ENCODE data around the genes RBM45, UBE2E3 and CERKL.

GRCh38 chr2:176891854-176892516 lies 320.6 kb upstream of the HNRNPA3 start:
- PRO-cap = no peak

DNA sequence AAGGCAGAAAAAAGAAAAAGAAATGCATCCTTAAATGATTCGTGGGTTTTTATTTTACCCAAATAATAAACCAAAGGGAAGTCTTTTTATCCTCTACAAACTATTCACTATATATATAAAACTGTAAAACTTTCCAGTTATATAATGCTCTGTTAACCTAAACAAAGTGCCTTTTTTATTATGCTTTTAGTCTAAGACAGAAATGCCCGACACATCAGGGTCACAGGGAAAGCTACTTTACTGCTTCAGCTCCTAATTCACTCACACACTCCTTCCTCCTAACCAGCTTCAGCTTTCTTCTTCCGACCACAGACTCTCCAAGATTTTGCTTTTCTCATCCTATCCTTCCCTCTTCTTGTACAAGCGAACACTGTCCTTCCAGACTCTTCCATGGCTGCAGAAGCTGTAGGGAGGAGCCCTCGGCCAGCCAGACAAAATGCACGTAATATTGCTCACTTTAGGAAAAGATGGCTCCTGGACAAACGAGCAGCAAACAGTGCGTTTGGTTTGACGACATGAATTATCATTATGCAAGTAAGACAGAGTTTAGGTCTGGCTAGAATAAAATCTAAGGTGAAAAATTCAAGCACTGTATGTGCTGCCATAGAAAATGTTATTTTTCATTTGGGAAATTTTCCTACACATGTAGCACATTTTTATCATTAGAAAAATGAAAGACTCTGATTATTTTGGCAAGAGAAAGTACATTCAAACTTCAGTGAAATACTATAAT lies 47.5 kb upstream of the HNRNPA3 start:
- PRO-cap = bidirectional peak, plus-strand start at position 460 of the sequence, minus-strand start at position 327 of the sequence

DNA sequence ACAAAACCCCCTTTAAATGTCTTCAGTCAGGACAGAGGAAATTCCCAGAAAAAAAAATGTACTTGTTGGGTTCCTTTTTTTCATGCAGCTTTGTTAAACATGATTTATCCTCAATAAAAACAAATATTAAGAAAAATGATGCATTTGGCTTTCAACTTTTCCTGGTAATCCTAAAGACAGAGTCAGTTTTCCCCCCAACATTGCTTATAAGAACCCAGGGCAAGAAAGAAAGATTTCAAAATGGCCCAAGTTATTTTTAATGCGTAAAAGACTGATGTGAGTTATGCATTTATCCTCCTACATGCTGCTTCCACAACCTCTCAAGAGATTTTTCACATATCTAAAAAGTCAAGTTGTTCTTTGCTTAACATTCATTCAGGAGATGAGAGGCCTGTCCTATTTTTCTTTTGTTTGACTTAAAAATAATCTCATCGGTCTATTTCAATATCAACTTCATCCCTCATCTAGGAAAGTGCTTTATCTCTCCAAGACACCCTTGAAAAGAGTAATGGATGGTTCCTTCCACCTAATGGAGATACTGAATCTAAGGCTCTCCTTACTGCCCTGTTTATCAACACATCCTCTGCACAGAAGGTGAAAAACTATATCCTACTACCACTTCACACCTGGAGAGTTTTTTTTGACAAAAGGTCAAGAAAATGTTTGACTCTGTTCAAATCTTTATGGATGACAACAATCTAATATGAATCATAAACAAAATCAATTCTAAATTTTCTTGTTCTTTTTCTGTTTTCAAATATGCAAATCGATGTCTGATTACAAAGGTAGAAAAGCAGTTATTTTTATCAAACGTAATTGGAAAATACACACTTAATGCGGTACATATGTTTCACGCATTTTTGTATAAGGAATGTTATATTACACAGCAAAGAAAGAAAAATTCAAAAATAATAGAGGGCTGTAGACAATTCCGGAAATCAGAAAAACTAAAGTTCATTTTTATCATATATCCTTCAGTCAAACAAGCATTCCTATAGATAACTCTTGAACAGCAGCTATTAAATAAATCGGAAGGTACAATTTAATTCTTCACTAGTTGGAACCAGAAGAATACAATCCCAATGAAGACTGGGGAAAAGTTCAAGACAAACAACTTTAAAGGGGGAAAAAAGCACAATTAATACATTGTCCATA lies 2.3 kb downstream of the NFE2L2 start:
- PRO-cap = no peak

DNA sequence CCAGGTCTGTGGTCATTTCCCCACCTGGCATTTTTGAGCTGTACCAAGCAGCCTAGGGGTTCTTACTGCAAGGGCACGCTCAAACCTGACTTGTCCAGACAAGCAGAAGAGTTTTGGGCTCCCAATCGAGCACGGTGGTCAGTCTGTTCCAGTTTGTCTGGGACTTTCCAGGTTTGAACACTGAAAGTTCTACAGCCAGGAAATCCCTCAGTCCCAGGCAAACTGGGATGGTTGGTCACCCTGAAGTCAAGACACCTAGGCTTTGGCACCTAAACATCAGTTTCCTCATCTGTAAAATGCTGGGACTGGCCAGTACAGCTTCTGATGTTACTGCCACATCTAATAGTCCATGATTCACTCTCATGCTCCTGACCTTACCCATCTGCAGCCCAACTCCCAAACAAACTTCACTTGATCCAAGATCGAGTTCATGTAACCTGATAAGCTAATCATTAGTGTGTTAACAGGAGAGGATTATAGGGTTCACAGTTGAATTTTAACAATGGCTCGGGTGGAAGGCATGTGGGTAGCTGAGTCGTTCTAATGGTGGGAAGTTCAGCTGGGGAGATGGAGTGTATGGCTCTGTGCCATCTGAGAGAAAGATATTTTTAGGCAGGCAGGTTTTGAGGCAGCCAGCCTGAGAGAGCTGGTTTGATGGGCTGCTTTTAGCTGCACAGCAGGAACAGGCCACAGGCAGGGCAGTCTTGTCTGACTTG lies 17.5 kb upstream of the NFE2L2 start:
- PRO-cap = no peak

GRCh38 chr2:177553289-177553924 lies 811 bp upstream of the TTC30B start:
- PRO-cap = unidirectional peak, minus-strand start at chr2:177553672

GRCh38 chr2:178111976-178112980 lies at the start of gene RBM45:
TSS of gene RBM45 (plus strand) at chr2:178112437.
- PRO-cap = unidirectional peak, plus-strand start at chr2:178112395; unidirectional peak, plus-strand start at chr2:178112464

DNA sequence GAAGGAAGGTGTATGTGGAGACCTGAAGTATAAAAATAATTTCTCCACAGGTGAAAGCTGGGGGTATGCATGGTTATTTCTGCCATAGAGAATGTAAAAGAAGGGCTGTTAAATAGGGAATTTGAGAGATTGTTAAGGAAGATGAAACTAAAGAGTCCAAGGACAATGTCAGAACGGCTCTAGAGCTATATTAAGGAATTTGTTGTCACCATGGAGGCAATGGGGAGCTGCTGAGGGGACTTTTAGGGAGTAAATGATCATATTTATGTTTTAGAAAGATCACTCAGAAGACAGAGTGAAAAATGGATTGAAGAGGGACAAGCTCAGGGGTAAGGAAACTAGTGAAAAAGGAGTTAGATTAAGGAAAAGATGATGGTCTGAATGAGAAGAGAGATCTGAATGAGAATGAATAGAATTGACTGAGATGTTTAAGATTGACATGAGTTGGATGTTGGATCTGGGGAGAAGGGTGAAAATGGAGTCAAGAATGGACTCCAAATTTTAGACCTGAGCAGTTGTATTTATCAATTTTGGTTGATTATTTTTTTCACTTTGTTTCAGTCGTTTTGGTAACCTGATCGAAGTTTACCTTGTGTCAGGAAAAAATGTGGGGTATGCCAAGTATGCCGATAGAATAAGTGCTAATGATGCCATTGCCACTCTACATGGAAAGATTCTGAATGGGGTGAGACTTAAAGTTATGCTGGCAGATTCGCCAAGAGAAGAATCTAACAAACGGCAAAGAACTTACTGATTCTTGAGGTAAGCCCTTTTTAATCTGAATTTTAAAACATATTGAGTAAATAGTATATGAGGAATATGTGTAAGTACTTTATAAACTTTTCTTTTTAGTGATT lies 13.4 kb downstream of the RBM45 start:
- PRO-cap = no peak

GRCh38 chr2:178441176-178441768 lies 9.7 kb downstream of the PRKRA start:
- PRO-cap = no peak

- PRO-cap = no peak
These were observed 10.2 kb downstream of the PLEKHA3 start for GRCh38 chr2:178490374-178490983.

DNA sequence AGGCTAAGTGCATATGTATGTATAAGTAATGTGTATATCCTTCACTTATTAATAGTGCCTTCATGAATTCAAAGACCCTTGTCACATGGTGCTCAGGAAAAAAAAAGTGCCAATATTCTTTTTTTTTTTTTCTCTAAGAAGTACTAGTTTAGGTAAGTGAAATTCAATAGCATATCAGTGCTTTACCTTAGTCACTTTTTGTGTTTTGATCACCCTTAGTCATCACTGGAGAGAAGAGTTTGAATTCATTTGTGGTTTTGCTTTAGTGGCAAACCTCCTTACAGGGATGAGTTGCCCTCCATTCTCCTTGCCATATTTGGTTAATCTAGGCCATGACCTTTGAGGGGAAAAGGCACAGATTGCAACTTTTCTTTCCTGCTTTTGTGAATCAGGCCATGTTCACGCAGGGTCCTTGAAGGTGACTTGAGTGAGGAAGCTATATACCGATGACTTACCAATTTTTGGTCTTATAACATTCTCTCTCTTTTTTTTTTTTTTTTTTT lies 34.4 kb downstream of the PLEKHA3 start:
- PRO-cap = no peak

DNA sequence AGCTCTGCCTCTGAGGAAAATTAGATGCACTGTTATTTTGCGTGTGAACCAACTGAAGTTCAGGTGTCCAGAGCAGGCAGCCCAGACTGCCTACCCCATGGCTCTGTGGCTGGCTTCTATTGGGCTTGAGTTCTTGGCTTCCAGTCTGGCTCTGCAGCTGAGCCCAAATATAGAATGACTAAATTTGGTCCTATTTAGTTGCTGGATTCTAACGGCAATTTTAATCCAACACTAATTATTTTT lies 3.2 kb downstream of the TTN start:
- PRO-cap = no peak

- PRO-cap = no peak
These were observed 102.2 kb upstream of the TTN start for GRCh38 chr2:178909379-178909843.

- PRO-cap = no peak
These were observed 29.0 kb downstream of the SESTD1 start for GRCh38 chr2:179235569-179236156.

DNA sequence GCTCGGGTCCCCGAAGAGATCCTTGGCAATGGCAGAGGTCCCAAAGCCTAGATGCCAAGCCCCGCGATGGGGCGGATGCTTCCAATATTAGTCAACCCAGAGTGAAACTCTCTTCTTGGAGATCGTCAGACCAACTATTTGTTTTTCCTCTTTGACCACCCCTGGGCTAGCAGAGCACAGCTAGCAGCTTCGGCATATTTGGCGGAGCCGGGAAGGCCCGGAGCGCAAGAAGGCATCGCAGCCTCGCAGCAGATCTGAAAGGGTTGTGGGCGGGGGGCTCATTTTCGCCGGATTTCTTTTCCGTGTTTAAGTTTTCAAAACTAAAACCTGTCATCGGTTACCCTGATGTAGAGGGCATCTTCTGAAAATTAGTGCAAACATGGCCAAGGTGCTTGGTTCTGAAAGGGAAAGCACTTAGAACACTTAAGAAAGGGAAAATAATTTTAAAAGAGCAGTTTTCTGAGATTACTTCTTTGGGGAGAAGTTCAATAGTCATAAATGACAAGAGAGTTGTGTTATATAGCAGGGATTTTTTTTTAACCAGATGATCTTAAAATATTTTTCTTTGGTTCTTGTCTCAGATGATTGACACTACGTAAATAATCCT lies 417 bp upstream of the ZNF385B start:
- PRO-cap = no peak

DNA sequence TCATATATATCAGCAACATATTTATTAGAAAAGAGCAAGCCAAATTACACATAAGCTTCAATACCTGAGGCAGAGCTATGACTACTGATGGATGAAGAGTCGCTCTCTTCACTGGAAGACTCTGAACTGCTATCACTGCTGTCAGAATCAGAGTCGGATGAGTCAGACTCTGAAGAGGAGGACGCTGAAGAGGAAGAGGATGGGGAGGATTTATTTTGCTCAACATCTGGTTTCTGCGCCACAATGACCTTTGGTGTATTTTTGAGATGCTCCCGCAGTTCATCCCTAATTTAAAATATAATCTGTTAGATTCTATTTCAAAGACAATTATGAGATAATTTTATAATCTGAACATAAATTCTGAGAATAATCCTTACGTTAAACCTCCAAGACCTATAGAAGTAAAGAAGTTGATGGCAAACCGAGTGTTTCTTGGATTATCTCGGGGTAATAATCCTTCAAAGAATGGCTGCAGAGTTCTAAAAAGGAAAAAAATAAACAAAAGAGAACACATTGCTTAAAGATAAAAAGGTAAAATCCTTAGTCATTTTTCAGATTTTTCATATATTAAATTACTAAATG lies 56.6 kb downstream of the CWC22 start:
- PRO-cap = no peak

DNA sequence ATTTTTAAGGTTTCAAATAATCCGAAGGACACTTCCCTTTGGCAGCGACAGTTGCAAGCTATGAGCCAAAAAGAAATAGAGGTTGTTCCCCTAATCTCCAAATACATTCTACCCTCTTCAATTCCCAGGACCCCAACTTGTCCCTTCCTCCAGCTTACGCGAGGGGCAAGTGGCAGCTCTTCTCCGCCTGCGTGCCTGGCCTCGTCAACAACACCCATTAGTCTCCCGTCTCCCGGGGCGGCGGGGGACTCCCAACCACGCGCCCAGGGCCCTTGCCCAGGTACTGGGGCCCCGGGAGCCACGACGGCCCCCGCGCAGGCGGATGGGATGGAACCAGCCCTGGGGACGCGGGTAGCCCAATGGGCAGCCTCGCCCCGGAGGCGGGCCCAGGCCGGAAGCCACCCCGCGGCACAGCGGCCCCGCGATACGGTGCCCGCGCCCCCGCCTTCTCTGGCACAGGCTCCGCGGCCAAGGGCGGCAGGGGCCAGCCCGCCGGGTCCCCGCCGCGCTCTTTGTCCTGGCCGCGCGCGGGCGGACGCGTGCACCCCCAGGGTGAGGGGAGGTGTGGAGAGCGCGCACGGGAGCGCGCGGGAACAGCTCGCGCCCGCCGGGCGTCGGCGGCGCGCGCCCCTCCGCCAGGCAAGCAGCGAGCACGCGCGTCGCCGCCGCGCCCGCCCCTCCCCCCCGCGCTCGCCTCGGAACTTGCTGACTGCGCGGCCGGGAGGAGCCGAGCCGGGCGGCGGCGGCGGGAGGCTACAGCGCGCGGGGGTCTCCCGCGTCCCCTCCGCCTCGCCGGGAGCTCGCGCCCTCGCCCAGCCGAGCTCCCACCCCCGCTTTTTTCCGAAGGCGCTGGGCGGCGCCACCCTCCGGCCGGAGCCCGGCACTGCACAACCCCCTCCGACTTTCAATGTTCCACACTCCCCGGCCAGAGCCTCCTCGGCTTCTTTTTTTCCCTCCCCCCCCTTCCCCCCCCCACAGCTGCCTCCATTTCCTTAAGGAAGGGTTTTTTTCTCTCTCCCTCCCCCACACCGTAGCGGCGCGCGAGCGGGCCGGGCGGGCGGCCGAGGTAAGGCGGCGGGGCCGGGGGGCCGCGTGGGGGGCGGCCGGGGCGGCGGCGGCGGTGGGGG lies at the start of gene UBE2E3:
Gene UBE2E3 (plus strand): TSS at position 698 of the 1,127 bp plus-strand sequence.
- PRO-cap = bidirectional peak, plus-strand start at position 466 of the sequence, minus-strand start at position 324 of the sequence; bidirectional peak, plus-strand start at position 708 of the sequence, minus-strand start at position 514 of the sequence; bidirectional peak, plus-strand start at position 910 of the sequence, minus-strand start at position 810 of the sequence

DNA sequence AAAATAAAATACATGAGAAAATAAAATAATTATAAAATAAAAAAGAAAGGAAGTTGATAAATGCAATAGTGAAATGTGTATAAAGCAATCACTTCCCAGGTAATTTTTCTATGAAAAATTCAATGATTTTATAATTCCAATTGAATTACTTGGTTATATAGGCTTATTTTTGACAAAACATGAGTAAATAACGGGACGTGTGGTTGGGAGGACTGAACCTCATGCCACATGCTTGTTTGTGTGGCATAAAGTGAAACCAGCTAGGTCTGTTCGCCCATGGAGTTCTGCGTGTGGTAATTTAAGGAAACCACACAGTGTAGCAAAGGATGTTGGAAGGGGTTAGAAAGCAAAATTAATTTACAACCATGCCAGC lies 156.7 kb upstream of the ITGA4 start:
- PRO-cap = no peak

GRCh38 chr2:181394219-181394572 lies 63.0 kb upstream of the ITGA4 start:
- PRO-cap = no peak

DNA sequence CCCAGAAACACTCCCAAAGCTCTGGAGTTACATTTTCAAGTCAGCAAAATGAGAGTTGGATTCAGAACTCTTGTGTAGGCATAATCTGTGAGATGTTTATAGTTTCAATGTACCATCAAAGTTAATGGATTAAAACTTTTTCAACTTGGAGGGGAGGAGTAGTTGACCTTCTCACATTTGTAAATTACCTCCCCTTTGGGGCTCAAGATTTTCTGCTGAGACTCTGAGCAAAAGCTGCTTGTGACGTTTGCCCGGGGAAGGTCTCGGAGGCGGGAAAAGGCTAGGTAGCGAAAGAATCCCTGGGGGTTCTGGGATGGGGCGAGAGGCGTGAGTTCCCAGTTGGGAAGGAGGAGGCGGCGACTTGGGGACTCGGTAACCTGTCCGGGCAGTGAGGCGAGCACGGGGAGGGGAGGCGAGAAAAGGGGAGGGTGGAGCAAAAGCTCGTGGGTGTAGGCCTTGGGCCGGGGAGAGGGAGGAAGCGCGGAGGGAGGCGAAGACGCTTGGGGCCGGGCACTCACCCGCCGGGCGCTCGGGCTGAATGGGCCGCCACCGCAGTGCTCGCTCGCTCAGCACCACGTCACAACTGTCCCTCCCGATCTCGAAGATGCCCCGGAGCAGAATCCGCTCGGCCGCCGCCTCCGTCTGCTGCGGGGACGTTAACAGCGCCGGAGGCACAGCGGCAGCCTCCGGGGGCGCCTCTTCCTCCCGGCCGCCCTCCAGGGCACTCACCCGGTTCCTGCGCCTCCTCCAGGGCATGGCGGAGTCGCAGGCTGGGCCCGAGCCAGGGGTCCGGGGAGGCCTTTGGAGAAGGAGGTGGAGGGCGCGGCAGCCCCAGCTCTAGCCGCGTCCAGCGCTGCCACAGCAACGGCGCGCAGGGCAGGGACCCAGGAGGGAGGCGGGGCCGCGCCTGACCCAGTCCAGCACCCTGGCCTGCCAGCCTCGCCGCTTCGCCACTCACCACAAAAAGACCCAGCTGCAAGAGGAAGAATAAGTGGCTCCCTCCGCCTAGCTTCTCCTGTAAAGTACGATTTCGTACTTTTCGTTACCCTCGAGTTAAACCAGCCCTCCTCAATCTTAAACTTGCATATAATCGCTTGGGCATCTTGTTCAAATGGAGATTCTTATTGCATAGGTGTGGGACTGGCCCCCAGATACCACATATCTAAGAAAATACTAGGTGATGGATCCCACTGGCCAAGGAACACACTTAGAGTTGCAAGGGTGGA lies at the start of gene CERKL:
Gene CERKL (minus strand): TSS at position 855 of the 1,226 bp plus-strand sequence.
- PRO-cap = no peak

DNA sequence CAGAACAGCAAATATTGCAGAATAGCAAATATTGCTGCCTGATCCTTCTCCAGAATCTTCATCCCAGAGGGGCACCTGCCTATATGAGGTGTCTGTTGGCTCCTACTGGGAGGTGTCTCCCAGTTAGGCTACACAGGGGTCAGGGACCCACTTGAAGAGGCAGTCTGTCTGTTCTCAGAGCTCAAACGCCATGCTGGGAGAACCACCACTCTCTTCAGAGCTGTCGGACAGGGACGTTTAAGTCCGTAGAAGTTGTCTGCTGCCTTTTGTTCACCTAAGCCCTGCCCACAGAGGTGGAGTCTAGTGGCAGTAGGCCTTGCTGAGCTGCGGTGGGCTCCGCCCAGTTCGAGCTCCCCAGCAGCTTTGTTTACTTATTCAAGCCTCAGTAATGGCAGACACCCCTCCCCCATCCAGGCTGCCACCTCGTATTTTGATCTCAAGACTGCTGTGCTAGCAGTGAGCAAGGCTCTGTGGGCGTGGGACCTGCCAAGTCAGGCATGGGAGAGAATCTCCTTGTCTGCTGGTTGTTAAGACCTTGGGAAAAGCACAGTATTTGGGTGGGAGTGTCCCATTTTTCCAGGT lies 87.6 kb upstream of the ITPRID2 start:
- PRO-cap = no peak